ENCODE measurements around the genes CLUAP1, NLRC3 and SLX4.

DNA sequence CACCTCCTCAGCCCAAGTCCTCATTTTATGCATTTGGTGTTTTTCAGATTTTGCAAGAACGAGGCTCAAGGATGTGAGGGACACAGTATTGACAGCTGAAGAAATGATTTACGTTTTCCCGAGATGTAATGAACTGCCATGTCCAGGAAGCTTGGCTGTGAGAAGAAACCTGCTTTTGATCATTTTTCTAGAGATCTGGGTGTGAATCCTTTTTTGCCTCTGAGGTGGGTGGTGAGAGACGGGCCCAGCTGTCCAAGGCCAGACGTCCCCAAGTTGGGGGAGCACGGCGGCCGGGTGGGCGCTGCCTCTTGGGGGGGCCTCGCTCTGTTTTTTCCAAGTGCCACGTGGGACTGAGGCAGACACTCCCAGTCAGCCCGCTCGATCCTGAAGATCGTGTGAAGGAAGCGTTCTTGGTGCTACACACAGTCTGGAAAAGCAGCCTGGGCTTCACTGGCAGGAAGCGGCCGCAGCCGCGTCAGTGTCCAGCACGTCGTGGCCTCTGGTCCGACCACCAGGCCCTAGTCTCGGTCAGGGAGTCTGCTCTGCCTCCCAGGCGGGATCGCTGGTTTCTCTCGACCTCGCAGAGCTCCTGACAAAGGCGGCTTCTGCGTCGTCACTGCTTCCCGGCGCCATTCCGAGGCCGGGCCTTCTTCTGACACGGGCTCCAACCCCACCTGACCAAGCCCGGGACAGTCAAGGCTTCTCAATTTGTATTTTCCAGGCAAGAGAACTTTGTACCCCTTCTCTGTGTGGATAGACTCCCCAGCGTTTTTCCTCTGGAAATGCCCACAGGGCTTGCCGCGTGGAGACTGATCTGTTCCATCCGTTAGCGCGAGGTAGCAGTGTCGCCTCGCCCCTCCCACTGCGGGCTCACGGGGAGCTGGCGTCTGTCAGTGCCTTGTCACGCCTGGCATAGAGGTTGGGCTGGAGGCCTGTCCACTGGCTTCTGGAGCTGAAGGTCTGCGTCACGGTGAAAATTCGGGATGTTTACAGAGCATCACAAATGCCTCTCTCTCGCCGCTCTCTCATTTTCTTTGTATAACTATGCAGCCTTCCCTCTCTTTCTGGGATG, 12.4 kb downstream of the PRSS27 start:
- RRBS, result 96% methylated on average over 3 of the region's 53 CpGs

GRCh38 chr16:2719229-2719745, 737 bp downstream of the PRSS27 start:
- RRBS, result 73% methylated on average over 6 of the region's 10 CpGs

GRCh38 chr16:2762337-2762812, 9.9 kb downstream of the SRRM2 start:
- RRBS, result 91% methylated on average over 2 of the region's 25 CpGs

DNA sequence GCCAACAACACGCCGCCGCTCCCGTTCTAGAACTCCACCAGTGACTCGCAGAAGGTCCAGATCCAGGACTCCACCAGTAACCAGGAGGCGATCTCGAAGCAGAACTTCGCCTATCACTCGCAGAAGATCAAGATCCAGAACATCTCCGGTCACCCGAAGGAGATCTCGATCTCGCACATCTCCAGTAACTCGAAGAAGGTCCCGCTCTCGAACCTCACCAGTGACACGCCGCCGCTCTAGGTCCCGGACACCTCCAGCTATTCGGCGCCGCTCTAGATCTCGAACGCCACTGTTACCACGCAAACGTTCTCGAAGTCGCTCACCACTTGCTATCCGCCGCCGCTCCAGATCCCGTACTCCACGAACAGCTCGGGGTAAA, 10.7 kb downstream of the ELOB start:
- RRBS, result 99% methylated on average over 8 of the region's 35 CpGs

- RRBS, result no CpG with 5 or more reads among the region's 37 CpGs
These were observed 25.2 kb downstream of the FLYWCH1 start for GRCh38 chr16:2936735-2937486.

DNA sequence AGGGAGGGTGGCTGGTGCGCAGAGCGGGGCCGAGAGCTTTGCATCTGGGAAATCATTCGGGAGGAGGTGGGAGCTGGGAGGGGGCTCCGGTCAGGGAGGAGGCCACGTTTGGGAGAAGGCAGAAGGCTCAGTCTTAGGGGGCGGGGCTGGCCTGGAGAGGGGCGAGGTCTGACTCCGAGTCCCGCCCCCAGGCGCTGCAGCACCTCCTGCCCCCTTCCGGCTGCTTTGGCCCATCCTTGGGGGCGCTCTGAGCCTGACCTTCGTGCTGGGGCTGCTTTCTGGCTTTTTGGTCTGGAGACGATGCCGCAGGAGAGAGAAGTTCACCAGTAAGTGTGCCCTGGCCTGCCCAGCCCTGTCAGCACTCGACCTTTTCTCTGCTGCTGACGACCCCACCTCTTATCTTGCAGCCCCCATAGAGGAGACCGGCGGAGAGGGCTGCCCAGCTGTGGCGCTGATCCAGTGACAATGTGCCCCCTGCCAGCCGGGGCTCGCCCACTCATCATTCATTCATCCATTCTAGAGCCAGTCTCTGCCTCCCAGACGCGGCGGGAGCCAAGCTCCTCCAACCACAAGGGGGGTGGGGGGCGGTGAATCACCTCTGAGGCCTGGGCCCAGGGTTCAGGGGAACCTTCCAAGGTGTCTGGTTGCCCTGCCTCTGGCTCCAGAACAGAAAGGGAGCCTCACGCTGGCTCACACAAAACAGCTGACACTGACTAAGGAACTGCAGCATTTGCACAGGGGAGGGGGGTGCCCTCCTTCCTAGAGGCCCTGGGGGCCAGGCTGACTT, 1.4 kb downstream of the TNFRSF12A start:
- RRBS, result 2% methylated on average over 4 of the region's 28 CpGs

- RRBS, result no CpG with 5 or more reads among the region's 14 CpGs
These were observed 1.3 kb downstream of the HCFC1R1 start for GRCh38 chr16:3022151-3023059.

GRCh38 chr16:3030062-3030558, 6.3 kb downstream of the THOC6 start:
- RRBS, result no CpG with 5 or more reads among the region's 14 CpGs

GRCh38 chr16:3038838-3039218, 2.1 kb upstream of the BICDL2 start:
- RRBS, result no CpG with 5 or more reads among the region's 4 CpGs

DNA sequence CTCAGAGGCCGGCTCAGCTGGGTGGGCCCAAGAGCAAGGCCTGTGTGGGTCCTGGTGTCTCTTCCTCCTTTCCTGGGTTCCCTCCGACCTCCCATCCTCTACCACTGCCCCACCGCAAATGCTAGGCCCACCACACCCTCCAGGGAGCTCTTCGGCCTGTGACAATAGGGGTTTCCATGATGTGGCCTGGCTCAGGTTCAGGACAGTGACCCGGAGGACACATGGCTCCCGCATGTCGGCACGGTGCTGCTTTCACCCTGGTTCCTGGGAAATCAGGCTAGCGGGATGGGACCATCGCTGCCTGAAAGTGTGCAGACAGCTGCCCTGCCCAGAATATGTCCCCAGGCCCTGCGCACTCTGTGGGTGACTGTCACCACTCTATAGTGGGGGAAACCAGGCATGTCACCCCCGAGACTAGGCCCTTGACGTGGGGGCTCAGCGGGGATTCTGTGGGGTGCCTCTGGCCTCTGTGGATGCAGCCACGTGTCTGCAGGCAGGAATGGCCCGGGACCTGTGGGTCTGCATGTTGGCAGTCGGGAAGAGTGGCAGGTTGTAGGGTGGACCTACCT, 777 bp downstream of the IL32 start:
- RRBS, result 100% methylated on average over 1 of the region's 17 CpGs

DNA sequence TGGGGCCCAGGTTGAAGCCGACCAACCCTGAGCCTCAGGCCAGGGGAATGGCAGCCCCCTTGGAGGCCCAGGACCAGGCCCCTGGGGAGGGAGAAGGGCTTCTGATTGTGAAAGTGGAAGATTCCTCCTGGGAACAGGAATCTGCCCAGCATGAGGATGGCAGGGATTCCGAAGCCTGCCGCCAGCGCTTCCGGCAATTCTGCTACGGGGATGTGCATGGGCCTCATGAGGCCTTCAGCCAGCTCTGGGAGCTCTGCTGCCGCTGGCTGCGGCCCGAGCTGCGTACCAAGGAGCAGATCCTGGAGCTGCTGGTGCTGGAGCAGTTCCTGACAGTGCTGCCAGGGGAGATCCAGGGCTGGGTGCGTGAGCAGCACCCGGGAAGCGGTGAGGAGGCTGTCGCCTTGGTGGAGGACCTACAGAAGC, 2.4 kb downstream of the ZNF213 start:
- RRBS, result no CpG with 5 or more reads among the region's 14 CpGs

DNA sequence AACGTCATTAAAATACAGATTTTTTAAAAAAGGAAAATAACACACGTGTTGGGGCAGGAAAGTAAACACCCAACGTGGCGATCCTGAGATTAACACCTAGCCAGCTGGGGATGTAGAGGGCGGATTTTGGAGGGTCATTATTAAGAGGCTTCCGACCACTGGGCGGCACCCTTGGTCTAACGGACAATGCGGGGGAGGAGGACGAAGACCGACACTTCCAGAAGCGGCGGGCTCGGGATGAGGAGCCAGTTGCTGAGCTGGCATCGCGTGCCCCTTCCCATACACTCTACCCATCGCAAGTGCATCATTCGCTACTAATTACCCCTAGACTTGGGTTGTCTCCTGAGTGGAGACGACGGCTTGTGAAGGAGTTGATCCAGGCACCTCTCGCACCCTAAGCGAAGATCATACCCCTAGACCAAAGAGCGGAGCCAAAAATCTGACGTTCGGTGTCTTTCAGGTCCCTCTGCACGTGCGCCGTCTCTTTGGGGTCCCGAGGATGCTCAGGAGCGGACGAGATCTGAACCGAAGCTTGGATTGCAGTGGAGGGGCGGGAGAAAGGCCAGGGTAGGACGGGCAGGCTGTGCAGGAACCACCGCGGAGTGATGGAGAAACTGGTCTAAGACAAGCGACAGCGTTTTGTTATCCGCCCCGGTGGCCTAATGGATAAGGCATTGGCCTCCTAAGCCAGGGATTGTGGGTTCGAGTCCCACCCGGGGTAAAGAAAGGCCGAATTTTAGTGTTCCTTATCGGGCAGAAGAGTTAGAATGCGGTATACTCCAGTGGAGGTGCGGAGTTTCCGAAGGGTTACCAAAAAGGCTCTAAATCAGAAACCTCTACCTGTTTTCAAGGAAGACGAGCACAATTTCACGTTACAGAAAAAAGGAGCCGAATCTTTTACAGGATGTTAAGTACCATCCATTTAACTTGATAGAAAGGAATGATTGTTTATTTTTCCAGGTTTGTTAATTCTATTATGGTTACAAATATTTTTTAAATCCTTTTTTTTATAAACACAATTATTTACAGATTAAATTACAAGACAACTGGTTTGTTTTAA, 17.8 kb downstream of the ZNF213 start:
- RRBS, result 3% methylated on average over 3 of the region's 50 CpGs

DNA sequence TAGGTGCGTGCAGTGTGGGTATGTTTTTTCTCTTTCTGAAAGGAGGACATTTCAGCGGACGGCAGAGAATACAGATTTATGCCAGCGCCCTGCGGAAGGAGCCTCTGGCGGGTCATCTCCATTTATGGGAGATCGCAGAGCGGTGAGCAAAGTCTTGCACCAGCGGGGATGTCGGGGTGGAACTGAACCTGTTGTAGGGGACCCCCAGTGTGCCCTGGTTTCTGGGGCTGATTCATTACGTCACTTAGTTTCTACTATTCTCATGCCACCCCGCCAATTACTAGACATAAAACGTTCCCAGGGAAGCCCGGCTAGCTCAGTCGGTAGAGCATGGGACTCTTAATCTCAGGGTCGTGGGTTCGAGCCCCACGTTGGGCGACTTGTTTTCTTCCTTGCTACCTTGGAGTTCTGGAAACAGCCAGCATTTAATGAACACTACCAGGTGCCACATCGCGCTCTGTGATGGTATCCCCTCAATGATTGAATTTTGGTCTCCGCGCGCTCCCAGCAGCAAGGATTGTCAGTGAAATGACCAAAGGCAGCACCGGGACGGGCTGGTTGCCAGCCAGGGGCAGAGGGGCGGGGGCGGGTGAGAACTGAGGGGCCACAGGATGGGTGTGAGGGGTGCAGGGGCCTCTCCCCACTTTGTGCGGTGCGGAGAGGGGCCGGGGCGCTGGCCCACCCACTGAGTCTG, 43.6 kb downstream of the ZNF200 start:
- RRBS, result no CpG with 5 or more reads among the region's 32 CpGs

DNA sequence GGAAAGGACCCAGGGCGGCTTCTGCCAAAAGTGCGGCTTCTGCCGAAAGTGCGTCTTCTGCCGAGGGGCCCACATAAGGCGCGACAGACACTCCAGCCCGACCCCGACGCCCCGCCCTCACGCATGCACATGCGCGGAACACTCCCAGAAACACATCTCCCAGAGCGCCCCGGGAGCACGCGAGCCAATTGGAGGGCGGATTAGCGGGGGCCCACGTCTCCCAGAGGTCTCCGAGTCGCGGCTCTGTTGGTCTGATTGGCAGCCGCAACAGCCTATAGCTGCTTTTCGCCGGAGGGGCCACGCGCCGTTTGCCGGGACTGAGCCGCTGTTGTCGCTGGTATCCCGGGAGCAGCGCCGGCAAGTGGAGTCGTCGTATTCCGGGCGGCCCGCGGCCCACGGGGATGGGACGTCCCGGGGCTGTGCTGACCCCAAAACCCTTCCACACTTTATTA, 8.0 kb upstream of the MEFV start:
- RRBS, result 0% methylated on average over 5 of the region's 45 CpGs

DNA sequence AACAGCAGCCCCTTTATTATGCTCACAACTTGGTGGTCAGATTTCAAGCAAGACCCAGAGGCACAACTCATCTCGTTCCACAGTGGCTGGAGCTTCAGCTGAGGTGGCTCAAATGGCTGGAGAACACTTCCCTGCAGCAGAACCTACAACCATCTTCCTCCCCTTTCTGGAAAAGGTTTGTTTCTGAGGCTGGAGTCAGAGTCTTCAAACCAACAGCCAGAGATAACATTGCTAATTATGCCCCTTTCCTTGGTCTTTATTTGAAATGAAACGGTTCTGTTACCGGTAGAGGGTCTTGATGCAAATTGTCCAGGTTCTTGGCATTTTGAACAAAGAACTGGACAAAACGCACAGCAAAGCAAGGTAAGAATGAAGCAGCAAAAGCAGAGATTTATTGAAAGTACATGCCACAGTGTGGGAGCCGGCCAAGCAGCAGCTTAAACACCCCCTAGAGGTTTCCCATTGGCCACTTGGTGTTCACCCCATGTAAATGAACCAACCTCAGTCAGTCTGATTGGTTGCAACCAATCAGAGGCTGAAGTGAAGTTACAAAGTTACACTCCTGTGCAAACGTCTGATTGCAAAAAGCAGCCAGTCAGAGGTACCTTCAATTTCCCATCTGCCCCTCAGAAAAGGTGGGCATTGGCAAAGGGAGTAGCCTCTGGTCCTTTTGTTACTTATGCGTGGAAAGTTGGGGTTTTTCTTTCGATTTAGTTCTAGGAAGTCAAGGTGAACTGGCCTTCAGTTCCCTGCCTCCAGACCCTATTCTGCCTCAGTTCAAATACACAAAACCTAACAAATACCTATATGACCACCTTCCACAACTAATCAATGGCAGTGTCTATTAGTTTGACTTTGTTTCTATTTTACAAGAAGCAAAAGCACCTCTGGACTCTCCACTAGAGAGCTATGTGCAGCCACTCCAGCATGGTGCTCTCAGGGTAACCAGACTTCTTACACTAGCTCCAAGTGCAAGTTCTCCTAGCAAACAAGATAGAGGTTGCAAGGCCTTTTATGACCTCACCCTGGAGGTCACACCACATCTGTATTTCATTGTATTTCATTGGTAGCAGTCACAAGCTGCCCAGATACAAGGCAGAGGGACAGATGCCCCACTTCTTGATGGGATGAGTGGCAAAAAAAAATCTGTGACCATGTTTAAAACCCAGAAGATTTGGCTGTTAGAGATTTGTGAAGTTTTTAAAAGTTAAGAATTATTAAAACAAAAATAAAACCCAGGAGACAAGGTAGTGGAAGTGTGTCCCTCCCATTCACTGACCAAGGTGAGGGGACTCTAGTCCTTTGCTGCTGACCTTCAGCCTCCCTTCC, 8.6 kb upstream of the ZNF263 start:
- RRBS, result no CpG with 5 or more reads among the region's 8 CpGs

GRCh38 chr16:3365390-3365846, 9.7 kb downstream of the OR2C1 start:
- RRBS, result no CpG with 5 or more reads among the region's 14 CpGs

DNA sequence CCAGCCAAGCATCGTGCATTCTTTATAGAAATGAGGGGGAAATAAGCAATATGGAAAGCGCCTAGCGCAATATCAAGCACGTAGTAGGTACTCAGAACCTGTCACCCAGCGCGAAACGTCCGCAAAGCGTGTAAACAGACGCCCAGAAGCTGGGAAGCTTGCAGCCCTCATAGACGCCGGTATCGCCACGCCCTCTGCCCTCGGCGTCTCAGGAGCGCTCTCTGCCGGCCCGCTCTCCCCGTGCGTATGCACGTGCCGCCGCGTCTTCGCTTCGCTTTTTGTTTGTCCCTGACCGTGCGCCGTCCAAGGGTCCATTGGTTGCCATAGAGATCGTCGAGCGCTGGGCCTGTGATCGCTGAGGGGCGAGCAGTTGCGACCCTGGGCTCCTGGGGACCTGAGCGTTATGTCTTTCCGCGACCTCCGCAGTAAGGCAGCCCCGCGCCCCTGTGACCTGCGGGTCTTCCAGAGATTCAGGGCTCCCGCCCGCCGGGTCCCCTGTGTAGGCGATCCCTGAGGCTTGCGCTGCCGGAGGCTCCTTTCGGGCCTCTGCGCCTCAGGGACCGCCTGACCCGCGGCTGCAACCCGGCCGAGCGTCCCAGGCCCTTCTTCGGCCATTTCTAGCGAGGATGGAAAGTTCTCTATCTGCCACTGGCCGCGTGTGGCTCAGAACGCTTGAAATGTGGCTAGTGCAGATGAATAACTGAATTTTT, at the start of gene CLUAP1:
Gene CLUAP1 (plus strand): TSS at position 340 of the 710 bp plus-strand sequence.
- RRBS, result 2% methylated on average over 17 of the region's 62 CpGs

- RRBS, result 90% methylated on average over 4 of the region's 22 CpGs
These were observed at the start of gene NLRC3 for GRCh38 chr16:3577113-3577800. NLRC3 (minus strand) TSS chr16:3577403.

DNA sequence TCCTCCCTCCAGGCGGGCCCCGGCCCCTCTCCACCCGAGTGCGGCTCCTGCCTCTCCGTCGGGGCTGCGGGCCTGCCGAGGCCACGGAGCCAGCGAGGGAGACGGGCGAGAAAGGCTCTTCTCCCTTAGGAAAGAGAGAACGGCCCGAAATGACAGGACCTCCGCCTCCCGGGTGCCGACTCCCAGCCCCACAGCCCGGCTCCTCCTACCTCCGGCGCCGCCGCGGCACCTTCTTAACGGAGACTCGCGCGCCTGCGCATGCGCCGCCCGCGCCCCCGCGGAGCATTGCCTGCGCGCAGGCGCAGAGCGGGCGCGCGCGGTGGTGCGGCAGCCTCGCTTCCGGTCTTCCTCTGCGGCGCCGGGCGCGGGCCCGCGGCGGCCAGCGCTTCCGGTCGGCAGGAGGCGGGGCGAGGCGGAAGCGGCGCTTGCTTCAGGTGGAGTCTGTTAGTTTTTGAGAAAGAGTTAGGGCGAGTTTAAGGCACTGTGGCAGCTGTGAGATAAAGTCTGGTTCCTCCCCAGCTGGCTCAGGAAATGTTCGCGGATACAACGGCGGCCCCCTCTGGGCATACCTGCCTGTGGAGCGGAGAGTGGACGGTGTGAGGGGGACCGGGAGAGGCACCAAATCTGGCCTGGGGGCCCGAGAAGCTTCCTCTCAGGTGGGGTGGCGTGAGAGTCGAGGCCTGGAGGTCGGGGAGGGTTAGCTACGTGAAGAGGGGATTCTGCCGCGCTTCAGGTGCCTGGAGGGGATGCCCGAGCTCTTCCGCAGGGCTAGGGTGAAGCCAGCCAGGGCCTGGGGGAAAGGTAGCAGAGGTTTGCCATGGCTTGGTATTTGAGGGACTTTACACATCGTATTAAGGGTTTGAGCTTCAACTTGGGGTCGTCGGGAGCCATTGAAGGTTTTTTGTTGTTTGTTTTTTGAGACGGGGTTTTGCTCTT, at the start of gene SLX4:
Gene SLX4 (minus strand): TSS at position 256 of the 936 bp plus-strand sequence.
- RRBS, result no CpG with 5 or more reads among the region's 82 CpGs

GRCh38 chr16:3626343-3626817, 15.0 kb upstream of the SLX4 start:
- RRBS, result no CpG with 5 or more reads among the region's 1 CpG

Measured in HCT116 (cell line).